Upper lobe of left lung (tissue), 5 donors: ENCODE data around the genes CLEC2B, CLEC9A, KLRC1, TAS2R13 and PRB2.

GRCh38 chr12:9615144-9616304 is 7.8 kb upstream of the KLRB1 start:
- PRO-cap, 2 experiments: no peak in any of the 2 experiments
- RAMPAGE, long total RNA, 4 experiments: no peak in any of the 4 experiments

DNA sequence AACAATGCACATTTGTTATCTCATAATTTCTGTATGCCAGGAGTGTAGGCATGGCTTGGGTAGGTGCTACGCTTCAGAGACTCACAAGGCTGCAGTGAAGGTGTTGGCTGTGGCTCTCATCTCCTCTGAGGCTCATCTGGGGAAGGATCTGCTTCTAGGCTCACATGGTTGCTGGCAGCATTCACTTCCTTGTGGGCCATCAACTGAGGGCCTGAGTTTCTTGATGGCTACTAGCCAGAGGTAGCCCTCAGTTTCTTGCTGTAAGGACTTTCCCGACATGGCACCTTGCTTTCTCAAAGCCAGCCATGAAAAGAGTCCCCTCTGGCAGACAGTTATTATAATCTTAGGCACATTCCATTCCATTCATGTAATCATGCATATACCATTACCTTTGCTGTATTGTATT is 20.3 kb downstream of the CD69 start:
- PRO-cap, 2 experiments: no peak in any of the 2 experiments
- RAMPAGE, long total RNA, 4 experiments: no peak in any of the 4 experiments

DNA sequence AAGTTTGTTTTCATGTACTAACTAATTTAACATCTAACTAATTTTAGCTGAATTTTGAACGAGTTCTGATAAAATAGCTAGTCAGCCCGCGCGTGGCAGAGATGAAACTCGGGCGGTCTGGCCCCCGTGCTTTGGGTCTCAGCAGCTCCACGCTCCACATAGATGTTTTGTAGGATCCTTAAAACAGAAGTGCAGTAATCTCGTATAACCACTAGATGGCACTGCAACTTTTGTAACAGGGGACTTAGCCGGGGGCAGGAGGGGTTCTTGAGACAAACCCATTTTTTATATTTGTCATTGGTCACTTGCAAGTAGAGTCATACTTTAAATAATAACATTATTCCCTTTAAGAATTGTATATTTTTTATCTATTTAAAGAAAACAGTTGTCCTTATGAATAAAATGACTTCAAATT is 10.0 kb downstream of the CD69 start:
- PRO-cap, 2 experiments: peak in 1 of 2 experiments; most common minus-strand start position 140 of the sequence (in 1)
- RAMPAGE, long total RNA, 4 experiments: no peak in any of the 4 experiments

DNA sequence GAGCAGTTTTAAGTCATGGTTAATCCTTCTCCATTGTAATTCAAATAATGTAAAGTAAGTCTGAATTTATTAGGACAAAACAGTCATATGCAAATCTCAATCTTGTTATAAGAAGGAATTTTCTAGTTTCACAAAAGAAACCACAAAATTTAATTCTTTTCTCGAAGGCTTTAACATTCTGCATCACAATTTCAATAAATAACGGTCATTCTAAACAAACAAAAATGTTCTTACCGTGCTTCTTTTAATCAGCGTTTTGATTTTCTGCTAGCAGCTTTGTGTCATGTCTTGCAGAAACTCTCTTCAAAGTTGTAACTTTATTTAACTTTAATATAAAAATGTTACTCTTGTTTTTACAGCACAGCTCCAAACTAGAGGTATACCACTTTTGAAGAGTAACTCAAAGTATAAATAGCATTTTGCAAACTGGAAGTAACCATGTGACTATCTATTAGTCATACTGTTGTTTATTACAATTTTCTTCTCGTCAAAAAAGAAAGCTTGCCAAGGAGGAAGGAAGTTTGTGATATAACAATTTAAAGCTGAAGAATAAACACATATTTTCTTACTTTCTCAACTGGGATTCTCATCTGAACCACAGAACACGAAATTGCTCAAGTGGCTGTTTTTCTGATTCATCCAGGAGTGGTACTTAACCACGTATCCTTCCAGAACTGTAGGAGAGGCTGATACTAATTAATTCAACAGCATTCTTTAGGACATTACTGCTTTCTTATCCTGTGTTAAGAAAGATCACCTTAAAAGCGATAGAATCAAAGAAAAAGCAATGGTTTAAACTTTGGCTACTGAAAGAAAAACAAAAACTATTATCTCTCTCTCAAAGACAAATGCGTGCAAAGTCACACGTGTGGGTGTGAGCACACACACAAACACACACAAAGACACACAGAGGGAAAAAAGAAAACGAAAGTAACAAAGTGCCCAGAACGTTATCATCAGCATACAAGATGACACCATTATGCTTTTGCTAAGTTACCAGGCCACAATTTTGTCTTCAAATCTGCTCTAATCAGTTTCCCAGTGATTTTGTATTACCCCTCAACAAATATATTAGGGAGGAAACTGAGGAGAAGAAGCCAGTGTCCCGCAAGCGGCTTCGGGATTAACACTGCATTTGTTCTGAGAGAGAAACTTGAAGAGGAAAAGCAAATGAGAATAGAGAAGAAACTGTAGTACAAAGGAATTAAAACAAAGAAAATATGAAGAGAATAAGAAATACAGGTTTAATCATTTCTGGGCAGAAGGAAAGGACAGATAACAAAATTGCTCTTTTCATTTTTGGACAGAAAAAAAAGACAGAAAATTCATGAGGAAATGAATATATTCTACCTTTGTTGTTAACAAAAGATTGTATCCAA is at the start of gene CLEC2B:
Gene CLEC2B (minus strand): TSS at position 384 of the 1,379 bp plus-strand sequence.
- PRO-cap, 2 experiments: peak in 2 of 2 experiments; most common plus-strand start position 526 of the sequence (in 1); most common minus-strand start position 384 of the sequence (in 2)
- RAMPAGE, long total RNA, 4 experiments: start-site peak on the minus strand in 1 of 4 experiments, centred at position 396 of the sequence, 25 reads per replicate

- PRO-cap, 2 experiments: no peak in any of the 2 experiments
- RAMPAGE, long total RNA, 4 experiments: no peak in any of the 4 experiments
These were observed at the start of gene CLEC9A for GRCh38 chr12:10030424-10030860. Gene CLEC9A (plus strand): TSS chr12:10030682.

DNA sequence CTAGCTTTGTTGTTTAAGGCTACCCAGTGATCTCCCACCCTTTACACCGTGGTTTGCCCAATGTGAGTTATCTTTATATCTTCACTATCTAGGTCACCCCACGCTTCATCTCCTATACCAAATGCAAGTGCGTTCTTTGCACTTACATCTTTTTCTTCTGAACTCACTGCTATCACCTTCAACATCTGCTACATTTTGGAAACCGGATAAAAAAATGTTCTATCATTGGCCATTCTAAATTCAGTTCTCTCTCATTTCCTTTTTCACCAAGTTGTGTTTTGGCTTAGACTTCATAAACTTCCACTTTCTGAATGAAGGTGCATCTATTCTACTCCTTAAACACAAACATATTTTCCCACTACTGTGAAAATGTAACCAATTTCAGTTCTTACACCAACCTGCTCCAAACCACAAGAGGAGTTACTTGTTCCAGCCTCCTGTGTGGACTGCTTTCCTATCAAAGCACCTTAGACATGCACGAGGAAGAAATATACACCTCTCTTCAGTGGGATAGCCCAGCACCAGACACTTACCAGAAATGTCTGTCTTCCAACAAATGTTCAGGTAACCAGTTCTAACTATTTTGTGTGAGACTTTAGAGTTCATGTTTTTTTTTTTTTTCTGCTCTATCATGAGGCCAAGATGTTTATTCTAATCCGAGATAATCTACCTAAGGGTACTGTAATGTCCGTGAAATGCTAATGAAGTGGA is 21.9 kb downstream of the CLEC9A start:
- PRO-cap, 2 experiments: no peak in any of the 2 experiments
- RAMPAGE, long total RNA, 4 experiments: no peak in any of the 4 experiments

DNA sequence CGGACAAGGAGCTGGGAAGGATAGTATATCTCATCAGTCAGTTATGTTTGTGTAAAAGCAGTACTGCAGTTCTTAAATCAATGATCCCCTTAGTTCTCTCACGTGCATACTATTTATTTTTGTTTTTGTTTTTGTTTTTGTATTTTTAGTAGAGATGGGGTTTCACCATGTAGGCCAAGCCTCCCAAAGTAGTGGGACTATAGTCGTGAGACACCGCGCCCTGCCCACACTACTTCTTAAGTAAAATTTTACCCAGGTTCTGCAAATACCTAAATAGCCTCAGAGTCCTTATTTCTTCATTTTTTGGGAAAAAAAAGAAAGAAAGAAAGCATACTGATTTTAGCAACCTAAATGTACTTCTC is 11.0 kb downstream of the OLR1 start:
- PRO-cap, 2 experiments: no peak in any of the 2 experiments
- RAMPAGE, long total RNA, 4 experiments: no peak in any of the 4 experiments

DNA sequence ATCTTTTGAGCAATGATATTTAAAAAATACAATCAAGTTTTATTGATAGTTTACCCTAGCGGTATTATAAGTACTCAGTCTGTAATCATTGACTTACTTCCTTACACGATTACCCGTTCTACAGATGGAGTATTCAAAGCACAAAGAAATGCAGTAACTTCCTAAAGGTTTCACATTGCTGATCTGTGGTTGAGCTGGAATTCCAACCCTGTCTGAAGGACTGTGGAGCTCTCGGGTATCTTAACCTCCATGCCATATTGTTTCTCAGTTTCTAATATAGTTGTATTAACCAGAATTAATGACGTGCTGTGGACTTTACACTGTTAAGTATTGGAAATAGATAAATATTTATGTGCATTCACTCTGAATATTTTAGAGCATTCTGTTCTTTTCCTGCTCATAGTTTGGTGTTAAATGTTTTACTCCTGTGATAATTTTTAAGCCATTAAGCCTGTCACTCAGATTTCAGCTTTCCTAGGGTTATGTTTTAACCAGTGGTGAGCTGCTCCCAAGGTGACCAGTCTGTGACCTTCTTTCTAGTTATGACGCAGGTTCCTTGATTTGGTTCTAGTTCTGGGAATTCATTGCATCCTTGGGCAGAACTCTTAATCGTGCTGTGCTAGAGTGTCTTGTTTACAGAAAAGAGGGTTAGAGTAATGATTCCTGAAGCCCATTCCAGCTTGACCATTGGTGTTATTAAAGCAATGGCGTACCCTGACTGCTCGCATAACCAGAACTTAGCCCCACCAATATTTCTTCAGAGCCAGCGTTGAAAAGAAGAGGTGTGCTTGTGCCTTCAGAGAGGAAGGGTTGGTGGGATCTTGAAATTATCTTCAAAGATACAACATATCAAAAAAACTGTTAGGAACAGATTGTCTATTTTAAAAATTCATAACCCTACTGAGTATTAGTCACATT is 2.1 kb downstream of the GABARAPL1 start:
- PRO-cap, 2 experiments: peak in 1 of 2 experiments; most common plus-strand start position 638 of the sequence (in 1); most common minus-strand start position 547 of the sequence (in 1)
- RAMPAGE, long total RNA, 4 experiments: no peak in any of the 4 experiments

- PRO-cap, 2 experiments: no peak in any of the 2 experiments
- RAMPAGE, long total RNA, 4 experiments: start-site peak on the minus strand in 1 of 4 experiments, at chr12:10453351-10453375 at its widest, 5 reads per replicate
These were observed at the start of gene KLRC1 for GRCh38 chr12:10452939-10453583. Gene KLRC1 (minus strand): TSS chr12:10453377.

GRCh38 chr12:10497603-10497990 is 8.1 kb upstream of the EIF2S3B start:
- PRO-cap, 2 experiments: no peak in any of the 2 experiments
- RAMPAGE, long total RNA, 4 experiments: no peak in any of the 4 experiments

DNA sequence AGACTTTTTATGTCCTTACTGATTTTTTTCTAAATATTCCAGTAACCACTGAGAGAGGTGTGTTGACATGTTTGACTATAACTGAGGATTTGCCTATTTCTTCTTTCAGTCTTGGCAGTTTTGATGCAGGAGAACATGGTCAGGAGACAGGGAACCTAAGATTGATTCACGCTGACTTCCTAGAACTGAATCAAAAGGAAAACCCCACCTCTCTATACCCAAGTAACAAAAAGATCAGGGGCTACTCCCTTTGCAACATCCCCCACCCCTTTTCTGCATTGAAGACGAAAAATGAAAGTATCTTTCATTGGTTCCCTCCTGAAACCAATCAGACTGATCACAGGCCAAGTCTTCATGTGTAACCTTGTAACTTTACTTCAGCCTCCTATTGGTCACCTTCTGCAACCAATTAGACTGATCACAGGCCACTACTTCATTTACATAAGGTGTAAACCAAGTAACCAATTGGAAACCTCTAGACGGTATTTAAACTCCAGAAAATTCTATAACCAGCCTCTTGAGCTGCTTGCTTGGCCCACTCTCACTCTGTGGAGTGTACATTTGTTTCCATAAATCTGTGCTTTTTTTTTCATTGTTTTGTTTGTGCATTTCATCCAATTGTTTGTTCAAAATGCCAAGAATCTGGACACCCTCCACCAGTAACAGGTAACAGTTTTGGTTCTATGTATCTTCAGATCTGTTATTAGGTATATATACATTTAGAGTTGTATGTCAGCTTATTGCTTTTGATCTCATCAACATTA is 47.3 kb downstream of the EIF2S3B start:
- PRO-cap, 2 experiments: no peak in any of the 2 experiments
- RAMPAGE, long total RNA, 4 experiments: start-site peak on the plus strand in 1 of 4 experiments, centred at position 516 of the sequence, 138 reads per replicate

DNA sequence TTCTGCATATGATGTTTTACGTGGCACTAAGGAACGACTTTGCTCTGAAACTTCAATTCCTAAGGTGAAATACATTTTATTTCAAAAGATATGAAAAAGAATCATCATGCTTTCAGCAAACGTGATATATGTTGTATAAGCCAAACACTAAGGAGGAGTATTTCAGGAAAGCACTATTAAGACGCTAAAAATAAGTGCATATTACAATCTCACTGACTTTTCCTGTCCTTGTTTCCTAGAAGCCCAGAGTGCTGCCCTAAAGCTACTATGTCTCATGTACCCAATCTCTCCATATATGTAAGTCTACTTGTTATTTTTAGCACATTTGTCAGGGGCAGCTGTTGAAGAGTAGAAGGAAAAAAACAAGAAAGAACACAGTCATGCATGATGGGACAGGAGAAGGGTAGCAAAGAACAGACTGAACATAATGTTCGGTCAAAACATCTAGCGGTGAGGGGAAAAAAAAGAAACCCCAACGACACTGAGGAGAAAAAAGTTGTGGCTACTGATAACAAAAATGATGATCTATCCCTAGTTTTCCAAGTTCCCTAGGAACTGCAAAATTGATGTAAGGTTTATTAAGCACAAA is 14.3 kb downstream of the YBX3 start:
- PRO-cap, 2 experiments: peak in 1 of 2 experiments; most common plus-strand start position 377 of the sequence (in 1)
- RAMPAGE, long total RNA, 4 experiments: no peak in any of the 4 experiments

DNA sequence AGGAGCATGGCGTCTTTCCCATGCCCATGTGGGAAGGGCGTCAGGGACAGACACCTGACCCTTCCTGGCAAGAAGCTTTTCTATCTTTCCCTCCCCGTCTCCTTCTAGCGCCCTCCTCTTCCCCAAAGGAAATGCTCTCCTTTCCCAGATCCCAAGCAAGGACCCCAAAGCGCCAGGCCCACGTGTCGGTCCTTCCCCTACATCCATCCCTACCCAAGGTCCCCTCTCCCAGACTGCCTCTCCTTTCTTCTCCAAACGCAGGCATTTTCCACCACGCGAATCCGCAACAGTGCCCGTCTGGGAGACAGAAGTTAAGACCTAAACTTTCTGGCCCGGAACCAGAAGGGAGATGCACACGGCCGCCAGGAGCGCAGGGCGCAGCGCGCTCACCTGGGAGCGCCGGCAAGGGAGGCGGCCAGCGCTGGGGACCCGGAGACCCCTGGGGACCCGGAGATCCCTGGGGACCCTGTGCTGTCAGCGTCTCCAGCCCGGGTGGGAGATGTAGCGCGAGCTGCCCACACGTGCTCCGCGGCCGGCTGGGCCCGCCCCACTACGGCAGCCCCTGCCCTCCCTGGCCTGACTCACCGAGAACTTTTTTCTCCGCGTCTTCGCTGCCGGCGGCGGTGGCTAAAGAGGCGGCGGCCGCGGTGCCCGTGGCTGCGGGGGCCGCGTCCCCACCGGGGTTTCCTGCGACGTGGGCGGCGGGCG is 704 bp downstream of the YBX3 start:
- PRO-cap, 2 experiments: peak in 2 of 2 experiments; most common plus-strand start position 593 of the sequence (in 1); most common minus-strand start position 473 of the sequence (in 1)
- RAMPAGE, long total RNA, 4 experiments: no peak in any of the 4 experiments

GRCh38 chr12:10909287-10909729 is at the start of gene TAS2R13:
Gene TAS2R13 (minus strand): TSS chr12:10909562.
- PRO-cap, 2 experiments: no peak in any of the 2 experiments
- RAMPAGE, long total RNA, 4 experiments: no peak in any of the 4 experiments

DNA sequence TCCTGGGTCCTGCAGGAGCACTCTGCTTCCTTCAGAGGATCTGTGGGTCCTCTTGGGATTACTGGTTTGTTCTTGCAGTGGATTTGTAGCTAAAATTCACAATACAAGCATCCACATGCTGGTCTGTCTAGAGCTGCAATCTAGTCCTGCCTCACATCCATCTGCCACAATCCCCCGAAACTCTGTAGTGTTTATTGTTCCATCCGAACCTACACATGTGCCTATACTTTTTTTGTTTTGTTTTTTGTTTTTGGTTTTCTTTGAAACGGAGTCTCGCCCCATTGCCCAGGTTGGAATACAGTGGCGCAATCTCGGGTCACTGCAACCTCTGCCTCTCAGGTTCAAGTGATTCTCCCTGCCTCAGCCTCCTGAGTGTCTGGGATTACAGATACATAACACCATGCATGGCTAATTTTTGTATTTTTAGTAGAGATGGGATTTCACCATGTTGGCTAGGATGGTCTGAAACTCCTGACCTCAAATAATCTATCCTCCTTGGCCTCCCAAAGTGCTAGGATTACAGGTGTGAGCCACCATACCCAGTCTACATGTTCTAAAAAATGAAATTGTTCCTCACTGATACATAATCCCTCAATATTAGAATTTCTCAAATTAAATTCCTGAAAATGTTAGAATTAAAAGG is 10.6 kb upstream of the TAS2R30 start:
- PRO-cap, 2 experiments: no peak in any of the 2 experiments
- RAMPAGE, long total RNA, 4 experiments: start-site peak on the minus strand in 1 of 4 experiments, centred at position 394 of the sequence, 5 reads per replicate

GRCh38 chr12:11163128-11164122 is 7.6 kb upstream of the SMIM10L1 start:
- PRO-cap, 2 experiments: no peak in any of the 2 experiments
- RAMPAGE, long total RNA, 4 experiments: no peak in any of the 4 experiments

GRCh38 chr12:11395512-11395711 is at the start of gene PRB2:
Gene PRB2 (minus strand): TSS chr12:11395567.
- PRO-cap, 2 experiments: no peak in any of the 2 experiments
- RAMPAGE, long total RNA, 4 experiments: no peak in any of the 4 experiments

DNA sequence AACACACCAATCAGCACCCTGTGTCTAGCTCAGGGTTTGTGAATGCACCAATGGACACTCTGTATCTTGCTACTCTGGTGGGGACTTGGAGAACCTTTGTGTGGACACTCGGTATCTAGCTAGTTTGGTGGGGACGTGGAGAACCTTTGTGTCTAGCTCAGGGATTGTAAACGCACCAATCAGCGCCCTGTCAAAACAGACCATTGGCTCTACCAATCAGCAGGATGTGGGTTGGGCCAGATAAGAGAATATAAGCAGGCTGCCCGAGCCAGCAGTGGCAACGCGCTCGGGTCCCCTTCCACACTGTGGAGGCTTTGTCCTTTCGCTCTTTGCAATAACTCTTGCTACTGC is 101.7 kb upstream of the ETV6 start:
- PRO-cap, 2 experiments: no peak in any of the 2 experiments
- RAMPAGE, long total RNA, 4 experiments: no peak in any of the 4 experiments

DNA sequence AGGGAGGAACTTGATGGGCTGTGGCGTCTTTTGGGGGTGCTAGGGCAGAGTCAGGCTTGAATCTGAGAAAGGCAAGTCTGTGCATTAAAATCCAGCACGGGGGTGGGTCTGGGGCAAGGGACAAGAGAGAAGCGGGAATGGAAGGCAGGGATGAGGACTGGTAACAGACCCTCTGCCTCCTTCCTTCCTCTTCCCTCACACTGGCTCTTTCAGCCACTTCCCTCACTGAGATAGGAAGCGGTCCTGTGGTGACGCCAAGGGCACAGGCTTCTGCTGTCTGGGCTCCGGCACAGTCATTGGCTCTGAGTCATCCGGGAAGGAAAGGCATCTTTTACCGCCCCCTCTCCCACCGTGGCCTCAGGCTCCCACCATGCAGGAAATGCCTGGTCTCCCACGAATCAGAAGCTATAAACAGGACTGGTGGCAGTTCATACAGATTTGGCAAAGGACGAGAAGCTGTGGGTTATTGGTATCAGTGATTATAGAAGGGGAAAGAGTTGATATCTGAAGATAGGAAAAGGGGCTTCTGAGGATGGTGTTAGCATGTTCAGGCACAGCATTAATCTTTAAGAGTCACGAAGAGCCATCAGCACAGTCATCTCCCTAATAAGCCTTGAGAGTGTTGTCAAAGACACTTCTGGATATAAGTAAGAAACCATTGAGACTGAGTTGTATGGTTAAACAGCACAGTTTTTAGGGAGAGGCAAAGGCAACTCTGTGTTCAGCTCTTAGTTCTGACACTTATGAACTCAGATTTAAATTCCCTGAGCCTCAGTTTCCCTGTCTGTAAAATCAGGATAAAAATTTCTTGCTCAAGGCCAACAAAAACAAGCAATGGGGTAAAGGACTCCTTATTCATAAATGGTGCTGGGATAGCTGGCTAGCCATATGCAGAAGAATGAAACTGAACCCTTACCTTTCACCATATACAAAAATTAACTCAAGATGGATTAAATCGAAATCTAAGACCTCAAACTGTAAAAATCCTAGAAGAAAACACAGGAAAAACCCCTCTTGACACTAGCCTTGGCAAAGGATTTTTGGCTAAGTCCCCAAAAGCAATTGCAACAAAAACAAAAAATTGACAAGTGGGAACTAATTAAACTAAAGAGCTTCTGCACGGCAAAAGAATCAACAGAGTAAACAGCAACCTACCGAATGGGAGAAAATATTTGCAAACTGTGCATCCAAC is 70.6 kb downstream of the ETV6 start:
- PRO-cap, 2 experiments: peak in 2 of 2 experiments; most common plus-strand start position 296 of the sequence (in 1); most common minus-strand start position 202 of the sequence (in 2)
- RAMPAGE, long total RNA, 4 experiments: start-site peak on the plus strand in 1 of 4 experiments, centred at position 909 of the sequence, 20 reads per replicate

- PRO-cap, 2 experiments: no peak in any of the 2 experiments
- RAMPAGE, long total RNA, 4 experiments: no peak in any of the 4 experiments
These were observed 80.7 kb downstream of the ETV6 start for GRCh38 chr12:11729980-11730775.